SJCRH30 (cell line): ENCODE measurements around a stretch of chr2.

- RAMPAGE, long total RNA: no peak
Observed at GRCh38 chr2:216545445-216545943, 46.9 kb downstream of the RPL37A start.

GRCh38 chr2:216672341-216673263 lies 22.7 kb downstream of the IGFBP5 start:
- RAMPAGE, long total RNA: no peak

GRCh38 chr2:216717360-216717756 lies 22.0 kb upstream of the IGFBP5 start:
- RAMPAGE, long total RNA: no peak

DNA sequence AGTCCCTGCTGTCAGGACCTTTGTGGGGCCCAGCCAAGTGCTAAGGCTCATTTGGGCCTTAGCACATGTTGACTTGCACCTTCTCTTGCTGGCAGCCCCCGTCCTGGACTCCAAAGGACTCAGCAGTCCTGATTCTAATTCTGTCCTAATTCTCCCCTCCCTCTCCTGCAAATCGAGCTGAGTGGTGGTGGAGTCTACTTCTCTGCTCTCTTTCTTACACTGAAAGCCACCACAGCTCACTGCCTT lies 215.4 kb upstream of the TNP1 start:
- RAMPAGE, long total RNA: no peak

GRCh38 chr2:217383299-217383973 lies 523.6 kb upstream of the TNP1 start:
- RAMPAGE, long total RNA: no peak

- RAMPAGE, long total RNA: no peak
Observed at GRCh38 chr2:217604344-217604889, 398.4 kb downstream of the TNS1 start.

DNA sequence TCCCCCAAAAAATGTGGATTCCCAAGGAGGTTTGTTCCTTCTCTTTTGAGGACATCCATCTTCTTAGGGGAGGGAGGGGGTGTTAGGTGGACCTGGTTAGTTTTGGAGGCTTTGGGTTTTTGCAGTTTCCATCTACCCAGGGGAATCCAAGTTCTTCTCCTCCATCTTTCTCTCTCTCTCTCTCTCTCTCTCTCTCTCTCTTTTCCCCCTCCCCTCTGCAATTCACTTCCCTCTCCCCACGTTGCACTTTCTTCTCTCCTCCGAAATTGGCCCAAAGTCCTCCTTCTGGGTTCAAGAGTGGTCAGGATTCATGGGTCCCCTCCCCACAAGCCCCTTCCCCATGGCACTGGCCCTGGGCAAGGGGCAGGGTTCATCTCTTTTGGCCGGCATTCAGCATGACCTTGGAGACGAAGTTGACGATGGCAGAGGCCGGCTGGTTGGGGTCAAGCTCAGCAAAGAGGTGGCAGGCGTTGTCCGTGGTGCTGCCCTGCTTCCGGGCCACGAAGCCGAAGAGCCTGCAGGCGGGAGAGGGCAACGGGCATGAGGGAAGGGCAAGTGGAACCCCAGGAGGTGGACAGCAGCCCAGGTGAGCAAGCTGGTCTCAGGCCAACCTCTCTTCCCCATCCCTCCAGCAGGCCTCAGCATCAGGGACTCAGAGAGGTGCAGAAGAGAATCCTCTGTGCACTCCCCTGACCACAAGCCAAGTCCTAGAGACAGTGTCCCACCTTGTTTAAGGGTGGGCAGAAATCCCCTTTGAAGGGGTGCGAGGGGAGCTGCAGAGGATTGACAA lies 198.5 kb downstream of the TNS1 start:
- RAMPAGE, long total RNA: no peak

- RAMPAGE, long total RNA: no peak
Observed at GRCh38 chr2:217822174-217822477, 180.7 kb downstream of the TNS1 start.

- RAMPAGE, long total RNA: no peak
Observed at GRCh38 chr2:217829343-217829542, 173.6 kb downstream of the TNS1 start.

DNA sequence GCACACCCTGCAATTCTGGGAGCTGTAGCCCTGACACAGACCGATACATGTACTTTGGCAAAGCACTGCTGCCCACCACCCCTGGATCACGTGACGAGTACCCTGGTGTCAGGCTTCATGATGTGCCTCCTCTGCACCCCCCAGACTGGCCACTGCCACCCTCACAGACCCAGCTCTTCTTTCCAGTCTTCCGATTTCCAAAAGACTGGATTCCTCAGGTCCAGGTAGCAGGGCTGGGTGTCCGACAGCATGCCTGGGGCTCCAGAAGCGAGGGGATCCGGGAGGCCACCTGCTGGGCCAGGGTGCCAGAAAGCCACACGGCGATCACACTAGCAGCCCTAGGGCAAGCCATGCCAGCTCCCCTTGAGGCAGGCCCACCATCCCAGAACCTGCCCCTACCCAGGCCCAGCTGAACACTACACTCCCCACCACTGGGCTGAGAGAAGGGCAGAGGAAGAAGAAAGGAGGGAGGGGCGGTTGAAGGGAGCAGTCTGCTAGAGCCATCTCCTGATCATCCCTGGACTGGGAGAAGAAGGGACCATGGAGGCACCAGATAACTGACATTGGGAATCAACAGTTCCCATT lies 163.1 kb downstream of the TNS1 start:
- RAMPAGE, long total RNA: no peak

DNA sequence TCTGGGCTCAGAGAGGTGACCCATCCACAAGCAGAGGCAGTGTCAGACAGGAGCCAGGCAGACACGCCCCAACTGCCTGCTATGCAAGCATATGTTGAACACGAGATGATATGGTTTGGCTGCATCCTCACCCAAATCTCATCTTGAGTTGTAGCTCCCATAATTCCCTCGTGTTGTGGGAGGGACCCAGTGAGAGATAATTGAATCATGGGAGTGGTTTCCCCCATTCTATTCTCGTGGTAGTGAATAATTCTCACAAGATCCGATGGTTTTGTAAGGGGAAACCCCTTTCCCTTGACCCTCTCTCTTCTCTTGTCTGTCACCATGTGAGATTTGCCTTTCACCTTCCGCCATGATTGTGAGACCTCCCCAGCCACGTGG lies 114.4 kb downstream of the TNS1 start:
- RAMPAGE, long total RNA: no peak

DNA sequence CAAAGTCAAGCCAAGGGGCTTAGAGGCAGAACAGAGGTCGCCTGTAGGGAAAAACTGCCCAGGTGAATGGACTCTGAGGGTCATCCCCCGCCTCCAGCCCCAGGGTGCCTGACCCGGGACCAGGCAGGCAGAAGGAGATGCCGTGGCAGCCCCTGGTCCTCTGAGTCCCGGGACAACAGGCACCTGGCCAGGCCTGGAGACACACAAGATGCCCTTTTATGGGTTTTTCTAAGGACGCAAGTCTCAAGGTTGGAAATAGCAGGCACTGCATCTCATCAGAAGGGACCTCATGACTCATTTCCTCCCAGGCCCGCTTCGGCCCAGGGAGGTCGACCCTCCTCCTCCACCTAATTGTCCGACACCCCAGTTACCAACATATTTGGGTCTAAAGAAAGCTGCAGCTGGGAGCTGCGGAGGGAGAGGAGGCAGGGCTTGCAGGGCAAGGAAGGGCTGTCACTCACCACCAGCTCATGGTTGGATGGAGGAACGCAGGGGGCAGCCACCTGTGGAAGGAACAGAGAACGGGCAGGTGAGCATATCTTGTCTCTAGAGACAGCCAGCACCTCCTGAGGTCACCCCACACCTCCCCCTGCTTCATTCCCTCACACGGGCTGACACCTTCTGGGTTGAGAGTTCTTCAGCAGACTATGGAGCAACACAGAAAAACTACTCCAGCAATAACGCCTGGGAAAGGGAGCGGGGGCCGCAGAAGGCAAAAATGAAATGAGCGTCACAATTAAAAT lies 82.9 kb downstream of the TNS1 start:
- RAMPAGE, long total RNA: no peak

DNA sequence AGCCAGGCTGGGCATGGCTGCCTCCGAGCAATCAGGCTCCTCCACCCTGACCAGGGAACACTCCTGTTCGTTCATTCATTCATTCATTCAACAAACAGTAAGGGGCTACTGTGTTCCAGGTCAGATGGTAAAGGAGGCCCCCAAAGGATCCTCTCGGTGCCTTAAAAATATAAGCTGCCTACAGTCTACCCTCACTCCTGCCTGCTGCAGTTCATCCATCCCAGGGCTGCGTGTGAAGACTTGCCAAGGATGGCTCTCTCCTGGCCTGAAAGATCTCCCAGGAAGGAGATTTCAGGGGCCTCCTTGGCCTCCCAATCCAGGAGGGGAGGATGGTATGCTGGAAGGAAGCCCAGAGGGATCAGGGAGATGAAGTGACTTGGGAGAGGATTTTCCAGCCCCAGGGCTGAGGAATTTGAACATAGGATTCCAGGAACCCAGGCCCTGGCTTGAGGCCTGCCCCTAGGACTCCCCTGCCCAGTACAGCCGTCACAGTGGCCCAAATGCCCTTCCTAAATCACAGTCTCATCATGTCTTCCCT lies 66.6 kb downstream of the TNS1 start:
- RAMPAGE, long total RNA: no peak

DNA sequence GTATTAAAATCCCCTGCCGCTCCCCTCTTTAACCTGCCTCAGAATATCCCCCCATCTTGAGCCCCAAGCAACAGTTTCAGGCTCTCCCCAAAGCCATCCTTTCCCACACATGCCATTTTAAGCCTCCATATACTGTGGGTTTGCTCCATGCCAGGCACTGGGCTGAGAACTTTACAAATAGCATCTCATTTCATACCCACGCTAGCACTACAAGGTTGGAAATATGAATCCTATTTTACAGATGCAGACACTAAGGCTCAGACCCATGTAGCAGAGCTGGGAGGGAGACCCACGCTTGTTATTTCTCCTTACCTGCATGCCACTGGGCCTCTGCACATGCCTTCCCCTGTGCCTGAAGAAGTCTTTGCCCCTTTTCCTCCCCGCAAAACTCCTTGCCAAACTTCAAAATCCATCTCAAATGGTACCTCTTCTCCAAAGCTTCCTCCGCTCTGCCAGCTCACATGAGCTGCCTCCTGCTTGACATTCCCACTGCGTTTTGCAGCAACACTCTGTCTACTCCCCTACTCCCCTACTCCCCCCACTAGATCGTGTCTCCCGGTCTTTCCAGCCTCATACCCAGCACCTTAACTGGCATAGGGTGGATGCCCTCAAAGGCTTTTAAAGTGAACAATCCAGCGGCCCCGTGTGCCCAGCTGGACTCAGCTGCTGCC lies 66.0 kb downstream of the TNS1 start:
- RAMPAGE, long total RNA: no peak

- RAMPAGE, long total RNA: no peak
Observed at GRCh38 chr2:217952769-217953347, 49.9 kb downstream of the TNS1 start.

- RAMPAGE, long total RNA: no peak
Observed at GRCh38 chr2:217964949-217965209, 37.9 kb downstream of the TNS1 start.

GRCh38 chr2:217987931-217988842 lies 14.6 kb downstream of the TNS1 start:
- RAMPAGE, long total RNA: no peak

- RAMPAGE, long total RNA: no peak
Observed at GRCh38 chr2:217999927-218000721, 2.7 kb downstream of the TNS1 start.

- RAMPAGE, long total RNA: no peak
Observed at GRCh38 chr2:218034531-218035372, 32.0 kb upstream of the TNS1 start.

- RAMPAGE, long total RNA: no peak
Observed at GRCh38 chr2:218217953-218218737, 1.2 kb downstream of the ARPC2 start.